ENCODE data around the genes TMCO4 and PLA2G2F.

DNA sequence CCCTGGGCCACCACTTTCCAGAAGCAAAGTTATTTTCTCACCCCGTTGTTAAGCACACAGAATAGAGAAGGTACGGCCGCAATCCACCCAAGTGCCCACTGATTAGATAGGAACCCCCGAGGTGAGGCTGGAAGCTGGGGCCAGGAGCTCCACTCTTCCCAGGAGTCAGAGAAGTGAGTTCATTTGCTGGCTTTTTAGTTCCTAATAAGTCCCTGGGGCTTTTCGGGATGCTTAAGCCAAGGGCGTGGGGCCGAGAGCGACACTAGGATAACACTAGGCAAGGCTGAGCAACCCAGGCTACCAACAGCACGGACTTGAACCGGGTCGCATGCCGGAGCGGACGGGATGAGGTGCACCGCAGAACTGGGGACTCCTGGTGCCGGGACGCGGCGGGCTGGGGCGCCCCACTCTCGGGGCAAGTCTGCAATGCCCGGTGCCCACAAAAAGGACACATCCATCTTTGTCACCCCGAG lies 622 bp upstream of the NBL1 start:
- RRBS: 11% methylated on average over 11 of the region's 23 CpGs

- RRBS: 93% methylated on average over 4 of the region's 11 CpGs
Measured at GRCh38 chr1:19754394-19754956, 45.2 kb downstream of the TMCO4 start.

DNA sequence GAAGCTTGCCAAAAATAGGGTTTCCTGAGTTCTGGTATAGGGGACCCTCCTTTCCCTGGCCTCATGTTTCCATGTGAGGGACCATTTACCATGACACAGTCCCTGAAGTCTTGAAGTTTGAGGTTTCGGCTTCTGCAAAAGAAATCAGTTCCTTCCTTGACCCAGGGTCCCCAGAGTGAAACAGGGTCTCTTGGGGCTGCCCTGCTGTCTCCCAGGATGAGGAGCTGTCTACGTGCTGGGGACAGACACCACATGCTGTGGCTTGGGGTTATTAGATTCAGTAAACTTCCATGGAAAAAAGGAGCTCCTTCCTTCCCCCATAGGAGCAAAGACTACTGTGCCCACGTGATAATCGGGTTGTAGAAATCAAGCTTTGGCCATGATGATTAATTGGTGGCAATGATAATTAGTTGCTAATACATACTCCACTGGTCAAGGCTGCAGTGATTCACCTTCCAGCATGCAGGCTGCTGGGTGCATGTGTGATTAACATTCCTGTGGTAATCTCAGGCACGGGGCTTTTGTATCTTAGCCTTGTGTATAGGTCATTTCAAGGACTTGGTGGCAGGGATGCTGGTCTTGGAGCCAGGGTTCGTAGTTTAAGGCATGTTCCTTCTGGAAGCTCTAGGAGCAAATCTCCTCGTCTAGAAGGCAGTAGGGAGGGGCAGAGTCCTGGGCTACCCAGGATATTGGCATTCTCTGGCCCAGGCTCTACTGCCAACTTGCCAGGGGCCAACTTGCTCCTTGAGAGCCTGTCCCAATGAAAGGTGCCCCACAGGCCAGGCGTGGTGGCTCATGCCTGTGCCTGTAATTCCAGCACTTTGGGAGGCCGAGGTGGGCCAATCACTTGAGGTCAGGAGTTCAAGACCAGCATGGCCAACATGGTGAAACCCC lies 41.4 kb downstream of the TMCO4 start:
- RRBS: no CpG with 5 or more reads among the region's 9 CpGs

GRCh38 chr1:19786818-19787465 lies 12.8 kb downstream of the TMCO4 start:
- RRBS: no CpG with 5 or more reads among the region's 13 CpGs

DNA sequence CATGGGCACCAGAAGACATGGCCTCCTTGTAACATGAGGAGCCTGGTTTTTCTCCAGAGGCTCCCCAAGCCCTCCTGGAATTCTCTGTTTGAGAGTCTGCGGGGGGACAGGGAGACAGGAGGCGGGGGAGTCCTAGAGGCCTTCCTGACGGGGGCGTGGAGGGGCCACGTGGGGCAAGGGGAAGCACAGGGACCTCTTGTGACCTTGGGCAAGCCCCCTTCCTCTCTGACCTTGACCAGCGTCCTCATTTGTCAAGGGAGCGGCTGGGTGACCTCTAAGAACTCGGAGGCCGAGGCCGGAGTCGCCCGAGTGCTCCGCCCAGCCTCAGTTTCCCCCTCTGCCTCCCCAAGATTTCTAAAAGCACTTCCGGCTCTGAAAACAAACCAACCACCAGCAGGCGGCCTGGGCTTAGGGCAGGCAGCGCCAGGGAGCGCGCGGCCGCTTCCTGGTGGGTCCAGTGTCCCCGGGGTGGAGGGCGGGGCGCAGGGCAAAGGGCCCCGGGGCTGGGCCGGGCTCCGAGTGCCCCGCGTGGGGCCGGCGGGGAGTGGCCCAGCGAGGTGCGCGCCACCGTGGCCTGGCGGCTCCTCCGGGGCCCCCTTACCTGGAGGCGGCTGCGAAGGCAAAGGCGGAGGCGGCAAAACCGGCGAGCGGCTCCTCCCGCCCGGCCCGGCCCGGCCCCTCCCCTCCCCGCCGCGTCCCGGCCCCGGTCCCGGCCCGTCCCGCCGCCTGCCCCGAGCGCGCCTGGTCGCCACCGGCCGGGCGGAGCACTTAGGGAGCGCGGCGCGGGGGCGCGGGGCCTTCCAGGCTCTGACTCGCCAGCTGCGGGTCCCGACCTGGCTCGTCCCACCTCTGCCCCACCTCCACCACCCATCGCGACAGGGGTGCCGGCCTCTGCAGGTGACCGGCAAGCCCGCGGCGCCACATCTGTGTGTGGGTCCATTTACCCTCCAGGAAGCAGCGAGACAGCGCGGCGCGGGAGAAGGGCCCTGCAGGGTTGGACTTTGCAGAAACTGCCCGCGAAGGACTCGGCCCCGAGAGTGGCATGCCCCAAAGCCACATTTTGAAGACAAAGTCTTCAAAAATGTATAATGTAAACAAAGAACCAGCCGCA lies at the start of gene TMCO4:
Gene TMCO4 (minus strand): TSS at position 663 of the 1,111 bp plus-strand sequence.
- RRBS: 5% methylated on average over 33 of the region's 90 CpGs

- RRBS: no CpG with 5 or more reads among the region's 8 CpGs
Measured at GRCh38 chr1:19850138-19850651, 32.0 kb upstream of the OTUD3 start.

DNA sequence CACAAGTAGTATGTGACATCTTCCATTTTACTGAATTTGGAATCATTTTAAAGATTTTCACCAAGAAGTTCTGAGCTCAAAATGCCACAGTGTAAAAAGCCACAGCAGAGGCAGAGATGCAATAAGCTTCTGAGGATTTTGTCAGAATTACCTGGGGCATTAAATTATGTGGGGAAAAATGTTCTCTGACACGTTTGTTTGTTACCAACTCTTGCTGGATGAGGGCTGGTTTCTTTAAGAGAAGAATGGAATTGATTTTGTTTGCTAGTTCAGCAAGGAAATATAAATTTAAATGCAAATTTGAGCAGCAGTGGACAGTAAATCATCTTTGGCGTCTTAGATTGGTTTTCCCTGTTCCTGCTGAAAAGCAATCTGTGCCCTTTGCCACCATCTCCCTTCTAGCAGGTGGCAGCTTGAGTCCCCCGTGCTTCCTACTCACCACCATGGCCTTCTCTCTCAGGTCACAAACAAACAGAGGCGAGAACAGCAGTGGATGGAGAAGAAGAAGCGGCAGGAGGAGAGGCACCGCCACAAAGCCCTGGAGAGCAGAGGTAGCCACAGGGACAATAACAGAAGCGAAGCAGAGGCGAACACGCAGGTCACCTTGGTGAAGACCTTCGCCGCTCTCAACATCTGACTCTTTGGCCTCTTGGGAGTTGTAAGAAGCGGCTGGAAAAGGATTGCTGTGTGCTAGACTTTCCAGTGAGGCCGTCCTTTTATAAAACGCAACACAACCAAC lies 16.1 kb downstream of the PLA2G2E start:
- RRBS: no CpG with 5 or more reads among the region's 14 CpGs

GRCh38 chr1:20139055-20139448 lies at the start of gene PLA2G2F:
TSS of gene PLA2G2F (plus strand) at chr1:20139323.
- RRBS: no CpG with 5 or more reads among the region's 6 CpGs

DNA sequence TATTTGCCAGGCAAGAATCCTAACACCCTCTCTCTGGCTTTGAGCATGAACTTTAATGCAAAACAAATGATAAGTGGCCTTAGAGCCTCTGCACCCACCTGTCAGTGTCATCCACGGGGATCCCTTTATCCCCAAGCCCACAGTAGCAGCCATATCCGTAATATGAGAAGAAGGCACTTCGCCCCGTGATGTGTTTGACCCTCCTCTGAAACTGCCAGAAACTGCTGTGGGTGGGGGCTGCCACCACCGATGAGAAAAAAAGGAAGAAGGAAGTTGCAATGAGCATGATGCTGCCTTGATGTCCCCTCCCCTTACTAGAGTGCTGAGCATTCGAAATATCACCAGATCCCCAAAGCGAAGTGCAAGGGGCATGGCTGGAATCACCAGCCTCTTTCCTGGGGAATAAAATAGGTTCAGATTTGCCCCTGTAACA lies 11.0 kb upstream of the UBXN10 start:
- RRBS: no CpG with 5 or more reads among the region's 7 CpGs

- RRBS: no CpG with 5 or more reads among the region's 17 CpGs
Measured at GRCh38 chr1:20194471-20195414, 8.4 kb upstream of the PLA2G2C start.

GRCh38 chr1:20212789-20213610 lies 26.7 kb upstream of the PLA2G2C start:
- RRBS: 2% methylated on average over 7 of the region's 23 CpGs

DNA sequence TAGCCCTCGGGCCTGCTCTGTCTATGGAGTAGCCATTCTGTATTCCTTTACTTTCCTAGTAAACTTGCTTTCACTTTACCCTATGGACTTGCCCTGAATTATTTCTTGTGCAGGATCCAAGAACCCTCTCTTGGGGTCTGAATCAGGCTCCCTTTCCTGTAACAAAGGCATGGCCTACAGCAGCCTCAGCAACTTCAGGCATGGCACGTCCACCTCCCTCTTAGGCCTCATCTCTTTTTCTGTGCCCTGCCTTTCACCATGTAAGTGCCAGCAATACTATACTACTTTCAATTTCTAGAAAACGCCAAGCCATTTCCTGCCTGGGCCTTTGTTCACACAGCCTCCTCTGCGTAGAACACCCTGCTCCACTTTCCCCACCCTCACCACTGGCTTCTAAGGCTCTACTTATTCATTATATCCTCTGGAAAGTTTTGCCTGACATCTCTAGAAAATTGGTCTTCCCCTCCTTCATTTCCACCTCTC lies 41.8 kb upstream of the VWA5B1 start:
- RRBS: no CpG with 5 or more reads among the region's 4 CpGs

DNA sequence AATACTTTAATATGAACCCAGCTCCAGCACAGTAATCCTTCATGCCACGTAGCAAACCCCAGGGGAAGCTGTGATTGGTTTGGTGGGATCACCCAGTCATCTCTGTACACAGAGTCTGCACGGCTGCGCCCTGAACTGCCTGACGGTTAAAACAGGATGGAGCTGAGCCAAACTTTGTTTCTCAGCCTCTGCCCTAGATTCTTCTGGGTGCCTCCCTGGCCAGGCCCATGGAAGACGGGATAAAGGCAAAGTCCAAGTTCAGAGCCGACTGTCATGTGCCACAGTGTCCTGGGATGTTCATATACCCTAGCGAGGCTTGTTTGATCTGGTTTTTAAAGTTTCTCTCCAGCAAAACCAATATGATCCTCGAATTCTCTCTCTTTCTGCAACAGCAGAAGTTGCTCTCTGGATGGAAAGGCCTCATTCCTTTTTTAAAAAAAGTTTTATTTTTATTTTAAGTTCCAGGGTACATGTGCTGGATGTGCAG lies 40.0 kb upstream of the VWA5B1 start:
- RRBS: no CpG with 5 or more reads among the region's 8 CpGs

- RRBS: 6% methylated on average over 11 of the region's 56 CpGs
Measured at GRCh38 chr1:20343227-20344039, 52.8 kb downstream of the VWA5B1 start.

GRCh38 chr1:20480827-20481821 lies 4.9 kb downstream of the CAMK2N1 start:
- RRBS: no CpG with 5 or more reads among the region's 13 CpGs

GRCh38 chr1:20485150-20485478 lies 896 bp downstream of the CAMK2N1 start:
- RRBS: 3% methylated on average over 21 of the region's 45 CpGs

- RRBS: no CpG with 5 or more reads among the region's 13 CpGs
Measured at GRCh38 chr1:20806982-20807719, 20.0 kb upstream of the HP1BP3 start.

DNA sequence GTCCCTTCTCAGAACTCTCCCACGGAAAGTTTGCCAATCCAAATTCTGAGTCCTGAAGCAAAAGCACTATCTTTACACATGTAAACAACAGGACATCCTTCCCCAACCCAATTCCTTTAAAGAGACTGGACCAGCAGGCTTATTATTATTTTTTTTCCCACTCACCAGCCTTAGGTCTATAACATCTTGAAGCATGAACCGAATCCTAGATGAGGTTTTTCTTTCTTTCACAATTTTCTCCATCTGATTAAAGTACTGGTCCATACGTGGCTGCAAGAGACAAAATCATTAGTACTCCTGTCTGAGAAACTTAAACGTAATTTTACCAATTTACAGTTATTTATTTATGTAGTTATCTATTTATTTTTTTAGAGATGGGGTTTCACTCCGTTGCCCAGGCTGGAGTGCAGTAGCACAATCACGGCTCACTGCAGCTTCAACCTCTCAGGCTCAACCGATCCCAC lies 75.0 kb upstream of the HP1BP3 start:
- RRBS: no CpG with 5 or more reads among the region's 7 CpGs

DNA sequence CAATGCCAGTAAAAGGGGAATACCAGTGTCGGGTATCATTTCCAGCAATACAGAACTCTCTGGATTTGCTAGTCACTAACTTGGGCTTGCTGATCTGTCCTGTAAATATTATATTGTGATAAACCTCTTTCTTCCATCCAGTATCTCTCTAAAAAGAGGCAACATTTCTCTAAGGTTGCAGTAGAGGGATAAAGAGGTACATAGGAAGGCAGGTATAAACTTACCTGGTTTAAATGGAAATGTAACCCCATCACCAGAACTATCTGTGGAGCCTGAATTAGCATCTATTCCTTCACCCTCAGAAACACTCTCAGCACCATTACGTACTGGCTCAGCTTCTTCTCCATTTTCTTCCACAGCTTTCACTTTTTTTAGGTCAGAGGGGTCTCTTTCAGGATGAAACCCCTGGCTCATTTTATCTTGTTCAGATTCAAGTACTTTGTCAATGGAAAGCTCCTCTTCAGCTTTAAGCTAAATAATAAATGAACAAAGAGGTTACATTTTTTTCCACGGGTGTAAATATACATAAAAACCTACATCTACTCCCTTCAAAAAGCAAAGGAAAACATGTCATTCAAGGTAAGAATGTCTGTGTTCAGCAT lies 112.5 kb upstream of the HP1BP3 start:
- RRBS: no CpG with 5 or more reads among the region's 3 CpGs

- RRBS: 78% methylated on average over 1 of the region's 10 CpGs
Measured at GRCh38 chr1:21237571-21238040, 52.7 kb downstream of the ECE1 start.